AG08470 (cell line): ENCODE results near the genes AGFG2 and LRCH4.

- RRBS: no CpG with 5 or more reads among the region's 12 CpGs
Observed at GRCh38 chr7:99992431-99992633, 16.5 kb upstream of the AZGP1 start.

DNA sequence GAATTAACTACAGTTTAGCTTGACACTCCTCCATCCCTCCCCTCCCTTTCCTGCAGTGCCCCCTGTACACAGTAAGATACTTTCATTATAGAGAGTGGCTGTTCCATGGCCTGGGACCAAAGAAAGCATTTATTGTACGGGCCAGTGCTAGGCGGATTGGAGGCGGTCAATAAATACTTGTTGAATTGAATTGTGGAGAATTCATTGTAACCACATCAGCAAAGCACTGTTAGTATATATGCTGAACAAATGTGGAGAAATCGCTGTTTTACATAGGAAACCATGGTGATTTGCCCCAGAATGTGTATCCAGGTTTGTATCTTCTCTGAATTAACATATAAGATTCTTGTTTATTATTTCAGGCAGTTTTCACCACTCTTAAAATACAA lies 1.2 kb downstream of the ZKSCAN1 start:
- RRBS: no CpG with 5 or more reads among the region's 4 CpGs

GRCh38 chr7:100075621-100076196 lies 5.8 kb downstream of the ZNF3 start:
- RRBS: no CpG with 5 or more reads among the region's 5 CpGs

- RRBS: 27% methylated on average over 5 of the region's 12 CpGs
Observed at GRCh38 chr7:100157279-100157663, 1.3 kb downstream of the TRAPPC14 start.

GRCh38 chr7:100167553-100168434 lies 623 bp downstream of the GAL3ST4 start:
- RRBS: no CpG with 5 or more reads among the region's 18 CpGs

- RRBS: no CpG with 5 or more reads among the region's 2 CpGs
Observed at GRCh38 chr7:100169463-100169662, 946 bp upstream of the GAL3ST4 start.

GRCh38 chr7:100243314-100243936 lies 23.7 kb downstream of the PVRIG start:
- RRBS: no CpG with 5 or more reads among the region's 15 CpGs

- RRBS: 40% methylated on average over 24 of the region's 47 CpGs
Observed at GRCh38 chr7:100465710-100467084, 2.1 kb upstream of the SPACDR start.

GRCh38 chr7:100469337-100469945 lies 5.4 kb upstream of the SPACDR start:
- RRBS: no CpG with 5 or more reads among the region's 10 CpGs

- RRBS: 26% methylated on average over 8 of the region's 39 CpGs
Observed at GRCh38 chr7:100477151-100478058, 1.6 kb downstream of the TSC22D4 start.

- RRBS: 63% methylated on average over 13 of the region's 25 CpGs
Observed at GRCh38 chr7:100493861-100494536, 10.3 kb downstream of the NYAP1 start.

GRCh38 chr7:100538717-100539658 lies at the start of gene AGFG2:
TSS of gene AGFG2 (plus strand) at chr7:100539203.
- RRBS: 2% methylated on average over 33 of the region's 83 CpGs

GRCh38 chr7:100563833-100564228 lies 9.9 kb downstream of the SAP25 start:
- RRBS: no CpG with 5 or more reads among the region's 9 CpGs

DNA sequence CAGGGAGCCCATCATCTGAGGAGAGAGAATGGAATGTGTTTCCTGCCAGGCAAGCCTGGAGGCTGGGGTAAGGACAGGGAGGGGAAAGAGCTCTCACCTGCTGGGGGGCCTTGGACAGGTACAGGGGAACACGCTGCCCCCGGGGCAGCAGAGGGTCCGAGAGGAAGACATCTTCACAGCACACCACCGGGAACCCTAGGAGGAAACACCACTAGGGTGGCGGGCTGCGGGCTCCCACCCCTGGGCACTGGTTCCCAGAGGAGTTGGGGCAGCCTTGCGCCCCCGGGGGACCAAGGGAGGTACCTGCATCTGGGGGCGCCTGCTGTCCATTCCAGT lies 1.2 kb downstream of the SAP25 start:
- RRBS: 85% methylated on average over 4 of the region's 9 CpGs

DNA sequence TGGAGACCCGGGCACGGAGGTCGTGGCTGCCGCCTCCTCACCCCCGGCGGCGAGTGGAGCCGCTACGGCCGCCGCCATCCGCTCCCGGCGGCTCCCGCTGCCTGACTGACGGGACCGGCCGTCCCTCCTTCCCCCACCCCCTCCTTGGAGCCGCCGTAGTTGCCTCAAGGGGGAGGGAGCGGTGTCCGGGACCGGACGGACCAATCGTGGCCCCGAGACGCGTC lies at the start of gene LRCH4:
TSS of gene LRCH4 (minus strand) at position 107 of the 224 bp plus-strand sequence.
- RRBS: 2% methylated on average over 18 of the region's 28 CpGs

- RRBS: 91% methylated on average over 3 of the region's 15 CpGs
Observed at GRCh38 chr7:100606130-100606677, 4.0 kb downstream of the PCOLCE start.

- RRBS: 35% methylated on average over 3 of the region's 6 CpGs
Observed at GRCh38 chr7:100678855-100679217, 5.3 kb downstream of the GNB2 start.

DNA sequence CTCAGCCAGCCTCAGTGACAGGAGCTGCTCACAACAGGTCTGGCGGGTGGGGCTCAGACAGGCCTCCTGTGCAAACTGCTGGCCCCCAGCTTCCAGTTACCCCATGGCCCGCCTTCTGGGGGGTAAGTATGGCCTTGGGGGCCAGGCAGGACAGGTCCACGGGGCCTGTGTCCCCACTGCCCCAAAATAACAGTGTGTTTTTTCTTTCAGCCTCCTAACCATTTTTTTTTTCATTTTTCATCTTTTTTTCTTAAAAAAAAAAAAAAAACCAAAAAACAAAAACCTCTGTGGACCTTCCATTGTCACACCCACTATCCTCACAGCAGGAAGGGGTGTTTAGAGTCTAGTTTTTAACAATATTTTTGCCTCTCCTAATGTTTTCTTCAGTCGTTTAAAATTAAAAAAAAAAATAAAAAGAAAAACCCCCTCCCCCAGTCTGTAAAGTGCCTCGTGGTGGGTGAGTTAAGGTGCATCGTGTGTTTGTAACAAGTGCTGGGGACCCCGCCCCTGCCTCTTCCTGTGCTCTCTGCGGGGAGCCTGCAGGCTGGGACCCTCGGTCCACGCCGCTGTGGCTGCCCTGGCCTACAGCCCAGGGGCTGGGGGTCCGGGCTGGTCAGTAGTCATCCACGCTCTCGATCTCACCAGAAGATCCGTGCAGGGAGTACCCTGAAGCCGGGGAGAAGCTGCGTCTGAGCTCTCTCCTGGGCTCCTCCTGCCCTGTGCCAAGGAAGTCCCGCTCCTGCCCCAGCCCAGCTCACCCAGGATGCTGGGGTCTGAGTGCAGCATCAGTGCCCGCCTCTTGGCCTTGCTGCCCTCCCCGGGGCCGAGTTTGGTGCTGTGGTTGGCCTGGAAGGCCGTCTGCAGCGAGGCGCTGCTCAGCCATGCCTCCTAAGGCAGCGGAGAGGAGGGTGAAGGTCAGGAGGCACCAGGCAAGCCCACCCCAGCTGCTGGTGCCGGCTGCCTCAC lies 7.8 kb downstream of the GNB2 start:
- RRBS: 92% methylated on average over 5 of the region's 26 CpGs

- RRBS: 2% methylated on average over 7 of the region's 29 CpGs
Observed at GRCh38 chr7:100705168-100705803, 635 bp upstream of the POP7 start.

GRCh38 chr7:100725156-100725435 lies 4.8 kb downstream of the EPO start:
- RRBS: no CpG with 5 or more reads among the region's 9 CpGs